Left colon (tissue), 1 donor: ENCODE measurements around a stretch of chr1.

DNA sequence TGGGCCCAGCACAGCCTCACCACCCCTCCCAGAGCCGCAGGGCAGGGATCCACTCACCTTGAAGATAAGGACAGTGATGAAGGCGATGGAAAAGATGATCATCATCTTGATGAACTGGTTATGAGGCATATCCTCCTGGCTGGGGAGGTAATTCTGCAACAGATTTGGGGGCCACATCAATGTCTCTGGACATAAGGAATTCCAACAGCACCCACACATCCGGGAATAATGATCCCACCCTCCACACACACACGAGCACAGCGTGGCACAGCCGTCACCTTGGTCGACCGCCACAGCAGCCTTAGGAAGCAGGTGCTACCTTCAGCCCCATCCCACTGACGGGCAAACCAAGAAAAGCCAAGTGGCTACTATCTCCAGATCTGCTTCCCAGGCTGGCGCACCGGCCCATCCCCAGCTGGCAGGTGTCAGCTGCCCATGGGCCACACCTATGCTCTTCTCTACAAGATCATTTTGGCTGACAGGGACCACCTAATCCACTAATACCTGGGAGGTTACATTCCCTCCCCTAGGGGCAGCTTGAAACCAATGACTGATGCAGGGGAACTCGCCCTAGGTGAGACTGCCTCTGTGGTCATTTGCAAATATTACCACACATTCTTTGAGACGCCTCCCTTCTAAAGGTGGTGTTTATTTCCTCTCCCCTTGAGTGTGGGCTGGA lies 14.3 kb upstream of the MATN1 start:
- PRO-cap = no peak

DNA sequence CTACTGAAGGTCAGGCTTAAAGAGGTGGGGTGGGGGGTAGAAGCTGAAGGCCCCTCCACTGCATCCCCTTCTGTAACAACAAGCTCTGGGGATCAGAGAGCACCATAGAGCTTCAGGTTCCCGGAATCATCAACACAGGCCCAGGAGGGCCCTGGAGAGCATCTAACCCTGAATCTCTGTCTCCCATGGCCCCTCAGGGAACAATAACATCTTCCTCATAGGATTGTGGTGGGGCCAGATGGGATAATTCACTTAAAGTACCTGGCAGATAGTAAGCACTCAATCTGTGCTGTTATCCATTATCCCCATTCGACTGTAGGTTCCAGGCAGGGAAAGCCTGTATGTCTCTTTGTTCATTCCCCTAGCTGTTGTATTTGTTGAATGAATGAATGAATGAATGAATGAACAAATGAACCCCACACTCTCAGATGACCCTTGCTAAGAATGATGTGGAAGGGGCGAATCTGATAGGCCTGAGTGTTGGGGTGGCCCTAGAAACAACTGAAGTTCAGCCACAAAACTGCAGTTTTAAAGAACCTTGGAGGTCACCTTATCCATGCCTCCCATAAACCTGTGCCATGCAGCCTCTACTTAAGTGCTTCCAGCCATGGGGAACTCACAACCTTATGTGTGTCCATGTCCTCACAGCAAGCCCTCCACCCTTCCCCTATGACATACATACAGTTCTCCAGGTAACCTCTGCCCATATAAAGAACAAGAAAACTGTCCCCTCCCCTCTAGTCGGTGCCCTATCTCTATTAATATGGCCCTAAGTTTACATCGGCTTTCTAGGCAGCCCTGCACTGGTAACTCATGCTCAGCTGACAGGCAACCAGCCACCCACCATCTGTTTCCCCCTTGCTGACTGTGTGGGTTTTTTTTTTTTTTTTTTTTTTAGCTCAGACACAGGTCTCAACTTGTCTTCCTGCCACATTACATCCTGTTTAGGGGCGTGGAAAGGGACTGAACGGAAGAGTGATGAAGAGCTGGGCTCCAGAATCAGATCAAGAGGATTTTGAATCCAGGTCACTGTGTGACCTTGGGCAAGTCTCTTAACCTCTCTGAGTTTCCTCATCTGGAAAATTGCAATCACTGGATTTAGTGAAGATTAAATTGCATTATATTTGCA lies 14.3 kb downstream of the LAPTM5 start:
- PRO-cap = no peak

- PRO-cap = no peak
Measured at GRCh38 chr1:30753266-30754334, 4.0 kb downstream of the LAPTM5 start.

DNA sequence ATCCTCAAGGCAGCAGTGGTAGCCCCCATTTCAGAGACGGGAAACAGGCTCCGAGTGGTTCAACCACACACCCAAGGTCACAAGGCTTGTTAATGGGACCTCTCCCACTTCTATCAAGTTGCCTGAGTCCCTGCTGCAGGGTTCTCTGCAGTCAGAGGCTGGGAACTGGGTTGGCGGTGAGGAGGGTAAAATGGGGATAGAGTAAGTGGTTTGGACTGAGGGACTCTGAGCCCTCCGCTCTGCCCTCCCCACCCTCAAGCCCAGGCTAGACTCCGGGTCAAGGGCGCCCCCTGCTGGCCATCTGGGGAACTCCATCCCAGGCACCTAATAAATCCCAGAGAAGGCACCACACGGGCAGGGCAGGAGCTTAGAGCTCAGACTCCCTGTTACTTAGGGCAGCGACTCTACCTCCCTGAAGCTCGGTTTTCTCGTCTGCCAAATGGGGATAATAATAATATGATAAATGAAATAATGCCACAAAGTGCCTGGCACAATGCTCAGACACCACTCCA lies 22.0 kb upstream of the LAPTM5 start:
- PRO-cap = no peak

DNA sequence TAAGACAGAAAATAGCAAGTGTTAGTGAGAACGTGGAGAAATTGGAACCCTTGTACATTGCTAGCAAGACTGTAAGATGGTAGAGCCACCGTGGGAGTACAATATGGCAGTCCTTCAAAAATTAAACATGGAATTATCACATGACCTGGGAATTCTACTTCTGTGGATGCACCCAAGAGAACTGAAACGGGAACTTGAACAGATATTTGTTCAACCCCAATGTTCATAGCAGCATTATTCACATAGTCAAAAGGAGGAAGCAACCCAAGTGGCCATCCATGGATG lies 22.7 kb upstream of the LAPTM5 start:
- PRO-cap = no peak

DNA sequence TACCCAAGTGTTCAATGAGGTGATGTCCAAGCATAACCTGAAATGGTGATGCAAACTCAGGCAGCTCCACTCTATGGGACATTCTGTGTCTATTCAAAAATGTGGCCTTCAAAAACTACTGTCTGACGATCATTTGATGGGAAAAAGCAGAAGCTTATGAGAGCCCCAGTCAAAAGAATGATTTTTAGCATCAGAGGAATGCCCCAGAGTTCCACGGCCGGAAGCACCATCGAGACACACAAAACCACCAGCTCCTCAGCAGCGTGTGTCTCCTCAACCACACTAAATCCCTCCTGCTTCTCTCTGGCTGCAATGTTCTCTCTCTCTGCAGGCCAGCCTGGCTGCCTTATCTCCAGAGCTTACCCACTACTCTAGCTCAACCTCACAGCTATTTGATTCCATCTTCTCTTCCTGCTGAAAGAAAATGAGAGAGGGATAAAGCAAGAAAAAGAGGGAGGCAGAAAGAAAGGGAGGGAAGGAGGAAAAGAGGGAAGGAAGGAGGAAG lies 33.3 kb upstream of the LAPTM5 start:
- PRO-cap = no peak

GRCh38 chr1:30816118-30816548 lies 58.6 kb upstream of the LAPTM5 start:
- PRO-cap = no peak

DNA sequence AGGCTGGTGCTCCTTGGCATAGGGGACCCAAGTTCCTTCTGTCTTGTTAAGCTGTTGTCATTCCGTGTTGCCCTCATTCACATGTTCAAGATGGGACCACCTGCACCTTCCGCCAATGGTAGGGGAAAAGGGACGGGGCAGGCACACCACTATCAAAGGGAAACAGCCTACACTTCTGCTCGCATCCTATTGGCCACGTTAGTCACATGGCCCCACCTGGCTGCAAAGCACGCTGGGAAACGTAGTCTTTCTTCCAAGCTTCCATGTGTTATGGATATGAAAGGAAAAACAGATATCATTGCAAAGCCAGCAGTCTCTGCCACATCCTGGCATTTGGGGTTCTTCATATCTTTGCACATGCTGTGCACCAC lies 54.5 kb downstream of the SDC3 start:
- PRO-cap = no peak

DNA sequence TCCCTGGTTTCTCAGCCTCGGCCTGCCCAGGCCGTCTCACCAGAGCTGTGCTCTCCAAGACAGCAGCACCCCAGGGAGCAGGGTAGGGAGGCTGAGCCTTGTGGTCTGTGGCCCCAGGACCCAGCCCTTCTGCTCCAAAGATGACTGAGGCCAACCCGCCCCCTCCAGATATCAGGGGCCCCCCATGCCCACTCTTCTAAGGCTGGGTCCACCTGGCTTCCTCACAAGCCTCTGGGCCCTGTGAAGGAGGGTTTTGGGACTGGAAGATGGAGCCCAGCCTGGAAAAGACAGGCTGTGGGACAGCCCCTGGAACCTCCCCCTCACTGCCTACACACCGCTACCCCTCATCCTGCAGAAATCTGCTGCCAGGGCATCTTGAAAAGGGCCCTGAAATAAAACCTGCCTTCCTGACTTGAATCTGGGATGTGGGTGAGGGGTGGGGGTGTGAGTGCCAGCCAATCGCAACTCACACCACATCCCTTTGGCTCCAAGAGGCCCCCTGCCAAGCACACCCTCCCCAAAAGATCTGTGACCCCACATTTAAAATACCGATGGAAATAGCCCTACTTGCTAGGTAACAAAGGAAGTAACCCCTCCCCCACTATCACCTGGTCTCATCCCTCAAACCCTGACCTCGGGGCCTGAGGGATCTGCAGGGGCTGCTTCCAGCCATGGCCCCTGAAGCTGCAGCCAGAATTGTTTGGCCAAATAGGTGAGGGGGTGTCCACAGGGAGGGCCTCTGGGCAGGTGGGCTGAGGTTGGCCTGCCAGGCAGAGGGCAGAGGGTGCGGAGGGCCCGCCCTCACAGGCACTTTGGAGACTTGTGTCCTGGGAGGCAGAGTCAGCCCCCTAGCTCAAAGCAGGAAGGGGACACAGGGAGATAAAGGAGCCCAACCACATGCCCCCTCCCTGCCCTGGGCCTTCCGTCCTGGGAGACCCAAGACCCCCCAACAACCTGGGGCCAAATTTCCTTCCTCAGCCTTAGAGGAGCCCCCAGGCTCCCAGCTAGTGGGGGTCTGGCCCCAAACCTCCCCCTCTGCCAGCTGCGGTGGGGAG lies 37.4 kb downstream of the SDC3 start:
- PRO-cap = no peak

DNA sequence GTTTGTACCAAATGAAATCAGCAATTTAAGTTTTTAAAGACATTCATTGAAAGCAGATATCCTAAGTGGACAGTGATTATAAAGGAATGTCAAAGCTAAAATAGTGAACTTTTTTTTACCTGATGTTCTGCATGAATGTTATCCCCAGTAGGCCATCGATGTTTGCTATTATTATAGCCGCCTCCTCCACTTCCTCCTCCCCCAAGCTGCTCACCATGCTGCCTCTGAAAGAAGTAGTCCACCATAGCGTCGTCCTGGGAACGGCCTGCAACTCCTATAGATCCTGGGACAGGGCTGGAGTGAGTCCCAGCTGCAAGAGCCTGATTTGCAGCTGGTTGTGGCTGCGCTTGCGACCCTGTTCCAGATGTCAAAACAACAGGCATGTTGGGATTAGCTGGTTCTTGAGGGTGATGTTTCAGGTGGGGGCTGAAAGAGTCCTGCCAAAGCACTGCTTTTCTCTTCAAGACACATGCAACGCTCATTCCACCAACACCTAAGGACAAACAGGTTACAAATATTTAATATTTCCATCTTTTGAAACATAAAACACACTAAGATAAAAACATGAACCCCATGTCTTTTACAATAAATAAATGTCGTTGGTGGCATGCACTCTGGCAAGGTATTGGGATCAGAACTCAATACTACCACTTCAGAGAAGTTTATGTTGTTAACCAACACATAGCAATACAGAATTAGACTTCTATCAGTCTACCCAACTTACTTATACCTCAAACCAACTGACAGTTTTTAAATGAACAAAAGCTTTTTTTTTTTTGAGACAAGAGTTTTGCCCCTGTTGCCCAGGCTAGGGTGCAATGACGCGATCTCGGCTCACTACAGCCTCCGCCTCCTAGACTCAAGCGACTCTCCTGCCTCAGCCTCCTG lies 6.2 kb downstream of the PUM1 start:
- PRO-cap = no peak

- PRO-cap = bidirectional peak, plus-strand start at chr1:31171089, minus-strand start at chr1:31170978
Measured at GRCh38 chr1:31170558-31171403, 68.9 kb downstream of the NKAIN1 start.

DNA sequence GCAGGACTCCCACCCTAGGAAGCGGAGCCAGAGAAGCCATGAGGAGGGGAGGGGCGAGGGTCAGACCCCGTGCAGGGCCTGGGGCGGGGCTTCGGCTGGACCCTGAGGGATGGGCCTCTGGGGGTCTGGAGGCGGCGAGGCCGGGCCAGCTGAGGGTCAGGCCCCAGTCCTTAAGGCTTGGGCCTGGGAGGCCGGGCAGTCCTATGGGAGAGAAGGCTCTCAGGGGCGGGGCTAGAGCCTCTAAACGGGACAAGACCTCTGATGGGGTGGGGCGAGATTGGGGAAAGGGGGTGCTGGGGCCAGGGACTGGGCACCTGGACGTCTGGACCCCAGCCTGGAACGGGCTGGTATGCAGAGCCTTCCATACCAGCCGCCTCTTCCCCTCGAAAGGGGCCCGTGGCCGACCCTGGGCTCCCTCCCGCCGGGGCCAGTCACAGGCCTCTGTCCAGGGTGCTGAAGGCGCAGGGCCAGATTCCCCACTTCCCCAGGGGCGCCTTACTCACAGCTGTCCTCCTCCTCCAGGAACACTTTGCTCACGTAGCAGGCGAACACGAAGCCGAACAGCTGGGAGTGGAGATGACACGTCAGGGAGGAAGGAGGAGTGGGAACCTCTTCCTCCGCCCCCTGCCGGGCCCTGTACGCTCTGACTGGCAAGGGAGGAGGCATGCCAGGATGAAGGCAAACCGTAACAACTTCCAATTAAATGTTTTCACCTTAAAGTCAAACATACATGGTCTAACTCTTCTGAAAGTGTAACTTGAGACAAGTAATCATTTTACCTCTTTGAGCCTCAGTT lies 57.5 kb downstream of the NKAIN1 start:
- PRO-cap = no peak

DNA sequence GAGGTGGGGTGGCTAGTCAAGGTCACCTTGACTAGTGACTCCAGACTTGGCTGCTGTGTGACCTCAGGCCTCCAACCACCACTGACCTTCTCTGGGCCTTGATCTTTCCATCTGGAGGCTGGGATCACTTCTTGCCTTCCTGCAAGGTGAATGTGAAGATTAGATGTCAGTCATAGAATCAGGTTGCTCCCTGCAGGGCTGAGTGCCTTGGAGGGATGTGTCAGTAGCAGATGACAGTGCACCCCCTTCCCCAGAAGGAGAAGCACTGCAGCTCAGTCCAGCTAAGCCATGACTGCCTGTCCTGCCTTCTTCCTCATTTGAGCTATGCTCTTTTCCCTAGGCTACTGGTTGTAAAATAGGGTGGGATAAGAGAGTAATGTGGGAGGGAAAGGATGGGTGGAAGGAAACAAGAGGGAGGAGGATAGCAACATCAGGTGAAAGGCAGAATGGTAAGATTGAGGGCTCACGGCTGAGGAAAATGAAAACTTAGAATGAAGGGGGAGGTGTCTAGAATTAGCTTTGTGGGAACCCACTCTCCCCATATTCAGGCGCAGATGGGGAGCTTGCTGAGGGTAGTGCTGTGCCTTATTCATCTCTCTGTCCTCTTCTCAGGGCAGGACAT lies 11.1 kb upstream of the FABP3 start:
- PRO-cap = unidirectional peak, minus-strand start at position 281 of the sequence

- PRO-cap = no peak
Measured at GRCh38 chr1:31432864-31433260, 19.8 kb downstream of the SERINC2 start.

- PRO-cap = no peak
Measured at GRCh38 chr1:31477343-31478152, 64.5 kb downstream of the SERINC2 start.

GRCh38 chr1:31509127-31509784 lies 67.1 kb upstream of the TINAGL1 start:
- PRO-cap = no peak

DNA sequence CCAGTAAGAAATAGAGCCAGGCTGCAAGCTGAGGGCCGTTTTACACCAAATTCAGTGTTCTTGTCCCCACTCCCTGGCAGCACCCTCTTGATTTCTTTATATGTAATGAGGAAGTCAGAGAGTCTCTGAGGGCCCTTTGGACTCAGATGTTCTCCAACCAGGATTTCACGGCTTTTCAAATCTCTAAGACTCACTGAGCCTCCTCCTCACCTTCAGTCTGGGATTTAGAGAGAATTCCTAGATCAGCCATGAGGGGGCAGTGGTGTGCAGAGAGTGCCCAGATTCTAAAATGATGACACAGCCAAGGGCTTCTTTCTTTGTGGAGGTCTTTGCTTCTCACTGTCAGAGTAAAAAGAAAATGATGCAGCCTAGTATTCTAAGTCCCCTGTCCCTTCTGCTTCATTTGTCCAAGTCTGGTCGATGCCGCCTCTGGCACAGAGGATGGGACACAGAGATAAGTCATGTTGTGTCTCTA lies 12.3 kb upstream of the TINAGL1 start:
- PRO-cap = unidirectional peak, minus-strand start at position 98 of the sequence

- PRO-cap = bidirectional peak, plus-strand start at chr1:31588940, minus-strand start at chr1:31588917
Measured at GRCh38 chr1:31588539-31589272, 12.4 kb downstream of the TINAGL1 start.

DNA sequence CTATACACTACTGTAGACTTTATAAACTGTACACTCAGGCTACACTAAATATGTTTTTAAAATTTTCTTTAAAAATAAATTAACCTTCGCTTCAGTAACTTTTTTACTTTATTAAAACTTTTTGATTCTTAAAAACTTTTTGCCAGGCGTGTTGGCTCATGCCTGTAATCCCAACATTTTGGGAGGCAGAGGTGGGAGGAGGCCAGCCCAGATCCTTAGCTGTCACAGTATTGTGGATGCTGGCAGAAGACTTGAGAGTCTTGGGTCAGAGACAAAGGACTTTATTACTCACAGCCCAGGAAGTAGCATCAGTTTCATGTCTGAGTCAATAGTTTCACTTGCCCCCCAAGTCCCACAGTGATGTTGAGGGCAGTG lies 11.8 kb upstream of the HCRTR1 start:
- PRO-cap = no peak

GRCh38 chr1:31666146-31667052 lies 21.7 kb upstream of the PEF1 start:
- PRO-cap = bidirectional peak, plus-strand start at chr1:31666736, minus-strand start at chr1:31666511